Trachea (tissue), 1 donor: ENCODE results near the gene RCE1.

DNA sequence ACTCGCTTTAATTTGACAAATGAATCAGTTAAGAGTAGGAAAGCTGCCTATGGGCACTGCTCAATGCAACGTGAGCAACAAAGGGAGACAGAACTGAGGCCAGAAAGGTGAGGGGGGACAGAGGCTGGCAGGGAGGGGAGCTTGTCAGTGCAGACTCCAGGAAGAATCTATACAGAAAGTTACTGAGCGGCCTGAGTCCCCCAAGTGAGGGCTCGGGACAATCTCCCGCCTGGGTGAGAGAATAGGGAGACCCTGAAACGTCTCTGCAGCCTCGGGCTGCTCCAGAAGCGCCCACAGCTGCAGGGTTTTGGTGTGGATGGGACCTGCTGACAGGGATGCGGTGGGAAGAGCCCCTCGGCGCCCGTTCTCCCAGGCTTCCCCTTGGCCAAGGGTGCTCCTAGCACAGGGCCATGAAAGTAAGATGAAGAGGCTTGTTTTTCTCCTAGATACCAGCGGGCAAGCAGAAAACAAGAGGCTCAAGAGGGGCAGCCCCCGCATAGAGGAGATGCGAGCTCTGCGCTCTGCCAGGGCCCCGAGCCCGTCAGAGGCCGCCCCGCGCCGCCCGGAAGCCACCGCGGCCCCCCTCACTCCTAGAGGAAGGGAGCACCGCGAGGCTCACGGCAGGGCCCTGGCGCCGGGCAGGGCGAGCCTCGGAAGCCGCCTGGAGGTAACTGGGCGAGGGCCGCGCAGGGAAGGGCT lies 689 bp upstream of the RCE1 start:
- PRO-cap: no peak

DNA sequence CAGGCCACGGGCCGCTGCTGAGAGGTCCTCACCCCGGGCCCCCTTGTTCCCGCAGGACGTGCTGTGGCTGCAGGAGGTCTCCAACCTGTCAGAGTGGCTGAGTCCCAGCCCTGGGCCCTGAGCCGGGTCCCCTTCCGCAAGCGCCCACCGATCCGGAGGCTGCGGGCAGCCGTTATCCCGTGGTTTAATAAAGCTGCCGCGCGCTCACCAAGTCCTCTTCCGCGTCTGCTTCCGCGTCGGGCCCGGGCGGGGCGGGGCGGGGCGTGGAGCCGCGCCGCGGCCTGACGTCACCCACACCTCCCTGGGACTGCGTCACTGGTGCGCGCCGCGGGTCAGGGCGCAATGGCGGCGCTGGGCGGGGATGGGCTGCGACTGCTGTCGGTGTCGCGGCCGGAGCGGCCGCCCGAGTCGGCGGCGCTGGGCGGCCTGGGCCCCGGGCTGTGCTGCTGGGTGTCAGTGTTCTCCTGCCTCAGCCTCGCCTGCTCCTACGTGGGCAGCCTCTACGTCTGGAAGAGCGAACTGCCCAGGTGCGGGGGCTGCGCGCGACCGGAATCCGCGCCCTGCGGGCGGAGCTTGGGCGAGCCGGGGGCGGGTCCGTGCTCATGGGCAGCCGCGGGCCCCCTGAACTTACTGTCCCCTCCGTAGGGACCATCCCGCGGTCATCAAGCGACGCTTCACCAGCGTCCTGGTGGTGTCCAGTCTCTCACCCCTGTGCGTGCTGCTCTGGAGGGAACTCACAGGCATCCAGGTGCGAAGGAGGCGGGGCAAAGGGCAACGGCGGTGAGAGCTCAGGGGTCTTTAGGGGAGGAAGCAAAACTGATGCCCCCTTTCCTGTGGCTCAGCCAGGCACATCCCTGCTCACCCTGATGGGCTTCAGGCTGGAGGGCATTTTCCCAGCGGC lies at the start of gene RCE1:
TSS of gene RCE1 (plus strand) at position 328 of the 901 bp plus-strand sequence.
- PRO-cap: bidirectional peak, plus-strand start at position 342 of the sequence, minus-strand start at position 227 of the sequence

DNA sequence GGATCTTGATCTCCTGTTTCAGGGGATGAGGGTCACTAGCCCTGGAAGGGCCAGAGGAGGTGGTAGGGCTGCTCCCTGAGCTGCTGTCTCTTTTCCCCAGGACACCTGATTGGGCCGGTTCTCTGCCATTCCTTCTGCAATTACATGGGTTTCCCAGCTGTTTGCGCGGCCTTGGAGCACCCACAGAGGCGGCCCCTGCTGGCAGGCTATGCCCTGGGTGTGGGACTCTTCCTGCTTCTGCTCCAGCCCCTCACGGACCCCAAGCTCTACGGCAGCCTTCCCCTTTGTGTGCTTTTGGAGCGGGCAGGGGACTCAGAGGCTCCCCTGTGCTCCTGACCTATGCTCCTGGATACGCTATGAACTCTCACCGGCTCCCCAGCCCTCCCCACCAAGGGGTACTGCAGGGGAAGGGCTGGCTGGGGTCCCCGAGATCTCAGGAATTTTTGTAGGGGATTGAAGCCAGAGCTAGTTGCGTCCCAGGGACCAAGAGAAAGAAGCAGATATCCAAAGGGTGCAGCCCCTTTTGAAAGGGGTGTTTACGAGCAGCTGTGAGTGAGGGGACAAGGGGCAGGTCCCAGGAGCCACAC lies 2.6 kb downstream of the RCE1 start:
- PRO-cap: no peak

DNA sequence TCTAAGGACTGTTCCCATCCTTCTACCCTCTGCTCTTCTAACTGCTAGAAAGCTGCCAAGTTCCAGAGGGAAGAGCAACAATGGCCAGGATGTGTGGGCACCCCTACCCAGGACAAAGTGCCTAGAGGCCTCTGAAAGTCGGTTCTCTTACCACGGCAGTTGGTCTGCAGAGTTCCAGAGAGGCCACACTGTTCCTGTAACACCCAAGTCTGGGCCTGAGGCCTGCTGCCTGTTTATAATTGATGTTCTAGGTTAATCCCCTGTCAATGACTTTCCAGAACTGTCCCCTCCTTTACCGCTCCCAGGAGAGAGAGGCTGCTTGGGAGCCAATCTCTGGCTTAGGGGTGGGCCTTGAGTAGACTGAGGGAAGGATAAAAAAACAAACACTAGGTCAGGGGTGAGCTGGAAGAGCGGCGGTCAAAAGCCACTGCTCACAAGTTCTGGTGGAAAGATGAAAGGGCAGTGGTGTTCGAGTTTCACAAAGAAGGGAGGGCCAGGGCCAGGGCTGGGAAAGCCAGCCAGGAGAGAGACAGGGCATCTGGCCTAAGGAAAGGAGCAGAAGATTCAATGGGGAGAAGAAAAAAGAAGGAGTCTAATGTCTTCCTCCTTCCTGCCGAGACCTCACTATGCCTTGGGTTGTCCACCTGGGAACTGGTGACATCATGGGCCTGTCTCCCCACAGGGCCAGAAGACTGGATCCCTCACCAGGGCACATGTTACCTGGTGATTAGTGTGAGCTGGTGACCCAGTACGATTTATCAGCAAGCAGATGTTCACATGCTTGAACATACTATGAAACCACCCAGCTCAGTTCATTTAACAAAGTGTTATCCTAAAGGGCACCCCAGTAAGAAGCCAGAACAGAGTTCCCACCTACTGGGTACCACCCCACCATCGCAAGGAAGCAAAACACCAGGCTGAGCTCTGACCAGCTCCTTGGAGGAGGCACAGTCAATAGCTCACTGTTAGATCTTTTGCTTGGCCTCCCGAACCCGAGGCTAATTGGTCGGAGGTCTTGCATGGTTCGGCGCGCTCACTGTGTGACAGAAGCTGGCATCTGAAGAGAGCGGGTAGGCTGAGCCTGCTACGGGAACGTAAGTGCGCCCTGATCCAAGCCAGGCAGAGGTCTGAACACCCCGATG lies 50.1 kb downstream of the PC start:
- PRO-cap: no peak

DNA sequence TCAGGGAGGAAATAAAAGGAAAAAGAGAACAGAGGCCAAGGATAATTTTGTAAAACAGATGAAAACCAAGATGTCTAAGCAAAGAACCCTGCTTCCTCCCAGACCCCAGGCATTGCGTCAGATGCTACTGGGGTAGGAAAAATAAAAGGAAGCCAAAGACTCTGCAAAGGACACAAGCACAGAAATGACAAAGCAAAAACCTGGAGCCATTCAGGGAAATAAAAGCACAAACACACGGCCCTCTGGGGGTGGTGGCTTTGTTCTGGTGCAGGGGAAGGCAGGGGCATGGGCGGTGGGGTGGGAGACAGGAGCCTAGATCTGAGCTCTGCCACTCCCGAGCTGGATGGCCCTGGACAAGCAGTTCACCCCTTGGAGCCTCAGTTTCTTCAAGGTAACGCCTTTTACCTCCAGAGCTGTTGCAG lies 36.9 kb downstream of the PC start:
- PRO-cap: no peak

- PRO-cap: no peak
Observed at GRCh38 chr11:66970693-66971687, 4.1 kb upstream of the C11orf86 start.

DNA sequence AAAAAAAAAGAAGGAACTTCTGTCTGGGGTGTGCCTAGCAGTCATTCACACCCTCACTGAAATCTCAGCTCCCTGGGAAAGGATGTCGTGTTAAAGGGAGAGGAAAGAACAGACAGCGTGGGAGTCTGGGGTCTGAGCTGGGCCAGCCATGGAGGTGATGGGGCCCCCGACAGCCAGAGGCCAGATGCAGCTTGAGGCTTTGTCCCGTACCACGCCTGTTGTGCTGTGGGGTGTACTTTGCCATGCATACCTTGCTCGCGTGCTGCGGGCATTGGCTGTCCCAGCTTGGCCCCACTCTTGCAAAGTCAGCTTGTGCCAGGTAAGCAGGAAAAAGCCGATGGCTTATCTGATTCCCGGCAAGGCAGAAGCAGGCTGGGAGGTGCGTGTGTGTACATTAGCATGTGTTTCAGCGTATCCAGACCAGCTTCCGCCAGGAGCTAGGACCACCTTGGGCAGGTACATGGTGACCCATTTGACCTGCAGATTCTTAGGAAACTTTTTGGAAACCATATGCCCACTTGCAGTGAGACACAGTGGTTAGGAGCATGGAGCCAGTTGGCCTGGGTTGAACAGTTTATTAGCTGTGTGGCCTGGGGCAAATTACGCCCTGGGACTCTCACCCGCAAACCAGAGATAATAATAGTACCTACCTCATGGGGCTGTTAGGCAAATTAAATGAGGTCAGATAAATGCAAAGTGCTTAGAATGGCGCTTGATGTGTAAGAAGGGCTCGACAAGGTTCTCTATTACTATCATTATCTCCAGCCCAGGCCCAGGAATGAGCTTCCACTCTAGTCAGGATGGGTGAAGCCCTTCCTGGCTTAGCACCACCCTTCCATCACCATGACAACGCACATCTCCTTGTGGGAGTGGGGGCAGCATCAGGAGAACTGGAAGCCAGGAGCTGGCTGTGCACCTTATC lies 4.8 kb downstream of the SYT12 start:
- PRO-cap: no peak

DNA sequence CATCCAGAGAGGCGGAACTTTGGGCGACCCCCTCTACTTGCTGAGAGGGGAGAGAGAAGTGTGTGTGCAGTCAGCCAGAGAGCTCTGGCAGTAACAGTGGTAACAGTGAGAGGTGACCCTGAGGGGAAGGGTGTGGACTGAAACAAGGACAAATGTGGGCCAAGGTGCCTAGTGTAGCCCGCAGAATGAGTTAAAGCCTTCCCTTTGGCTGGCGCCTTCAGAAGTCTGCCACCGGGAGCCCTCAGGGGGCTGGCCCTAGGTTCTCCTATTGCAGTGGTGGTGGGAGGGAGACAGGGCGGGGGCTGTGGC lies 26.7 kb upstream of the GRK2 start:
- PRO-cap: bidirectional peak, plus-strand start outside the sequence, minus-strand start at position 219 of the sequence

DNA sequence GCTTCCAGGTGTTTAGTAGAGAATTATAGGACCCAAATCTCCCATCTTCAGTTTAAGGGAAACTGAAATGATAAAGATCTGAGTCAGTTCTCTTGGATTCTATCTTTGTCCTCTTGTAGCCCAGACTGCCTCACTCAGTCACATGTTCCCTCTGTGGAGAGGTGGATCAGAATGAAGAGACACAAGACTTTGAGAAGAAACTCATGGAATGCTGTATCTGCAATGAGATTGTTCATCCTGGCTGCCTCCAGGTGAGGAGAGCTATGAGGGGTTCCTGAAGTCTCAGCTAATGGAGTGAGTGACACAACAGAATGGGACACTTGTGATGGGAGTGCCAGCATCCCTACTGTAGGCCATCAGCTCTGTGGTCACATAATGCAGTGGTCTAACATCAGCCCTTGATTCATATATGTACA lies 20.4 kb upstream of the GRK2 start:
- PRO-cap: no peak

DNA sequence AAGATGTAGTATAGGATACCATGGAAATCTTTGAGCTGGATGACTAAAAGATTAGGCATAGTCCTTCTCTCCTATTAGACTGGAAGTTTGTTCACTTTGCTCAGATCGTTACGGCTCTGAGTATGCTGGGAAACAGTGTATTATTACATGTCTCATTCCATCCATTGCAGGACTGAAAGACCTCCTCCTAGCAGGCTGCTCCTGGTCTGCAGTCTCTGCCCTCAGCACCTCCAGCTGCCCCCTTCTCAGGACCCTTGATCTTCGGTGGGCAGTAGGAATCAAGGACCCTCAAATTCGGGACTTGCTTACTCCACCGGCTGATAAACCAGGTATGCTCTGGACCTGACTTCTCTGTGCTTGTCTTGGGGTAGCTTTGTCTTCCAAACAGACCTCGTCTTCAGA lies 13.0 kb upstream of the GRK2 start:
- PRO-cap: no peak

- PRO-cap: no peak
Observed at GRCh38 chr11:67280932-67282007, 7.8 kb upstream of the ANKRD13D start.

- PRO-cap: no peak
Observed at GRCh38 chr11:67285218-67286351, 3.5 kb upstream of the ANKRD13D start.

GRCh38 chr11:67288098-67289101 lies 703 bp upstream of the ANKRD13D start:
- PRO-cap: bidirectional peak, plus-strand start at chr11:67288575, minus-strand start at chr11:67288467; unidirectional peak, minus-strand start at chr11:67288955

- PRO-cap: no peak
Observed at GRCh38 chr11:67289596-67290504, 747 bp downstream of the ANKRD13D start.

GRCh38 chr11:67317990-67318373 lies 14.7 kb downstream of the SSH3 start:
- PRO-cap: no peak

DNA sequence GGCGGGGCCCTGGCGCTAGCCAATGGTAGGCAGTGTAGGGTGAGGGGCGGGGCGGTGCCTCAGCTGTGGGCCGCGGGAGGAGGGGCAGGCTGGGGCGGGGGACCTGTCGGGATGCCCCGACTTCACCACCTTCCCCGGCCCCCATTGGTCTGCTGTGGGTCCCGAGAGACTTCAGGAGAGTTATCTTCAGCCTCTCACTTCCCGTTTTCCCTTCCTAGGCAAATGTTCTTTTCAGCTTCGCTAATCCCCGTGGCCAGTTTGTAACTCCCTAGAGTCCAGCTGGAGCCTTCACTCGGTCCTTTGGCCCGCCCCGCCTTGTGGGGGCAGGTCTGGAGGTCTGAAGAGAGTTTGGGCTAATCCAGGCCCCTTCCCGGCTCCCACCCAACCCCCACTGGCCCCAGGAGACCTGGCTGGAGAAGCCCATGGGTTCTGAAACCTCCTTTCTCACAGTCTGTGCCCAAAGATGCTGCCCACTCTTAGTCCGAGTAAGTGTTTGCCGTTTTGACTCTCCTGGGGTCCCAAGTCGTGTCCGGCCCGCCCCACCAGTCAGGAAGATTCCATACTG lies 375 bp upstream of the POLD4 start:
- PRO-cap: bidirectional peak, plus-strand start at position 87 of the sequence, minus-strand start outside the sequence

- PRO-cap: no peak
Observed at GRCh38 chr11:67367372-67367674, 6.1 kb downstream of the CLCF1 start.

GRCh38 chr11:67375508-67376252 lies 2.3 kb upstream of the CLCF1 start:
- PRO-cap: no peak

DNA sequence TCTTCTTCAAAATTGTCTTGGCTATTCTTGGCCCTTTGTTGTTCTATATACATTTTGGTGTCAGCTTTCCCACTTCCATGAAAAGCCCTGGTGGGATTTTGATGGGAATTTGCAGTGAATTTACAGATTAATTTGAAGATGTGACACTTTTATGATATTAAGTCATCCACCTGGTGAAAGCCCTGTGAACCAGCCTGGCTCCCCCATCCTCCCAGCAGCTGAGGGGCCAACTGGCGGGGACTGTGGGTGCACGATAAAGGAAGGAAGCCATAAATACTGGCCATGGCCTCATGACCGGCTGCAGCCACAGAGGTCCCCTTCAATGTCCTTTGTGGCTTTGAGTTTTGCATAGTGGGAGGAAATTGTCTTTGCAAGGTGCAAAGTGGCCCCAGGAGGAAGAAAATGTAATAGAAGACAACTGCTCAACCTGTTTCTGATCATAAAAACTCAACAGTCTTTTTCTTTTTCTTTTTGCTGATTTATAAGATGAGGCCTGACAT lies 6.4 kb upstream of the NDUFV1 start:
- PRO-cap: no peak

GRCh38 chr11:67620714-67621146 lies 9.0 kb downstream of the NUDT8 start:
- PRO-cap: no peak